ENCODE measurements around a stretch of chr11.

DNA sequence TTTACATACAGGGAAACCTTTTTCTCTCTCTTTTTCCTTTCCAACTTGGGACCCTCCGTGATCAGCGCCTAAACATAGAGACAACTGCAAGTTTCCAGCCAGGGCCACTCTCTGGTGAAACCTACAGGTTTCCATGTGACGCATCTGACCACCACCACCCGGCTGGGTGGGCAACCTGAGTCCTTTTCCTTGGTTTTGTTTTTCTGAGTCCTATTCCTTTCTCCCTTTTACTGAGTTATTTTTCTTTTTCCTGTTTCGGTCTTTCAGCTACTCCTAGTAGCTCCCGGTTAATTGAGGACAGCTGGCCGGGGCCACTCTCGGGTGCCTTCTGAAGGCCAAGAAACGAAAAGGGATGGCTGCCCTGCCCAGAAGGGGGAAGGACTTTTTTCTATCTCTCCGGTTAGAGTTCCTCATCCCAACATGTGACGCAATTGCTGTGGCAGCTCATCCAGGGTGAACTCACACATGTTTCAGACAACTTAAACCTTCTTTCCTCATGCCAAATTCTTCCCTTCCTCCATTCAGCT is 83.5 kb downstream of the PIWIL4 start:
- PRO-cap = no peak
- RAMPAGE, long total RNA, 4 experiments = no peak in any of the 4 experiments

DNA sequence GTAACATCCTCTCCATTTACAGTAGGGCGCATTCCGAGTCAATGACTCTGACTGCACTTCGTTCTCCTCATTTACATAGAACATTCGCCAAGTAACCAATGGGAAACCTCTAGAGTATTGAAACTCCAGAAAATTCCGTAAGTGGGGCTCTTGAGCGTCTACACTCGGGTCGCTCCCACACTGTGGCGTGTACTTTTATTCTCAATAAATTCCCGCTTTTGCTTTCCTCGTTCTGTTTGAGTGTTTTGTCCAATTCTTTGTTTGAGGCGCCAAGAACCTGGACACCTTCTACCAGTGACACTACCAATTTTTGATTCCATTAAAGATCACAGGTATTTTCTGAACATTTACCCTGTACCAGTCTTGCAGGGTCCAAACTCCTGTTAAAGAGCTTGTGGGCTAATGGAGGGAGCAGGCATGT is 90.1 kb downstream of the PIWIL4 start:
- PRO-cap = no peak
- RAMPAGE, long total RNA, 4 experiments = no peak in any of the 4 experiments

- PRO-cap = no peak
- RAMPAGE, long total RNA, 4 experiments = start-site peak on the plus strand in 2 of 4 experiments, at chr11:94706398-94706496 at its widest, 19 to 56 reads per replicate
Observed at GRCh38 chr11:94706274-94706665, 61.9 kb upstream of the AMOTL1 start.

DNA sequence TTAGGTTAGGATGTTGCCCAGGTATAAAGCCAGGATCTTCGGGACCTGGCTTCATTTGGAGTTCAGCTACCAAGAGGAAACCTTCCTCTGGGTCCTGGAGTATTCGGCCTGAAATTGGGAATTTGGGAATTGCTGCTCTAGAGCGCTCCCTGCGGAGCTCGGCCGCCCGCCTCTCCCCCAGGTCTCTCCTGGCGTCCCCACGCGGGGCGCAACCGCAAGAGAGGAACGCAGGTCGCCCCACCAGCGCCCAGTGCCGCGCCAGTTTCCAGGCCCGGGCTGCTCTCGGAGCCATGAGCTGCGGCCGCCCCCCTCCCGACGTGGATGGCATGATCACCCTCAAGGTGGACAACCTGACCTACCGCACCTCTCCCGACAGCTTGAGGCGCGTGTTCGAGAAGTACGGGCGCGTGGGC is 12.2 kb downstream of the KDM4E start:
- PRO-cap = no peak
- RAMPAGE, long total RNA, 4 experiments = no peak in any of the 4 experiments

DNA sequence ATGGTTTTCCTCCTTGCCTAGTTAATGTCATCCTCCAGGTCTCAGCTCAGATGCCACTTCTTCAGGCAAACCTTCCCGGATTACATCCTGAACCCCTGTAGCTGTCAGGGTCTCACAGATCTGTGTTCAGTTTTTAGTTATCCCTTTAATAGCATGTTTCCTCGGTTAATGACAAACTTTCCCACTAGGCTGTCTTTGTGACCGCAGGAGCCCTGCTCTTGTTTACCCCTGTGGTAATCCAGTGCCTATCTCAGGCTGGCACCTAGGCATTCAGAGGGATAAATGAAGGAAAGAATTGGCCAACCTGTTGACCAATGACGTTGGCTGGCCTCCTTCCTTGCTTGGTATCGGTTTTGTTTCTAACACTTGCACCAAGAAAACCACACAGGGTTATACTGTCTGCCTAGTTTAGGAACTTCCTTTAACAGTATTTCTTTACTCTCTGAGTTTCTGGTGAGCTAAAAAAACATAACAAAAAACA is 760 bp upstream of the ENDOD1 start:
- PRO-cap = no peak
- RAMPAGE, long total RNA, 4 experiments = no peak in any of the 4 experiments

DNA sequence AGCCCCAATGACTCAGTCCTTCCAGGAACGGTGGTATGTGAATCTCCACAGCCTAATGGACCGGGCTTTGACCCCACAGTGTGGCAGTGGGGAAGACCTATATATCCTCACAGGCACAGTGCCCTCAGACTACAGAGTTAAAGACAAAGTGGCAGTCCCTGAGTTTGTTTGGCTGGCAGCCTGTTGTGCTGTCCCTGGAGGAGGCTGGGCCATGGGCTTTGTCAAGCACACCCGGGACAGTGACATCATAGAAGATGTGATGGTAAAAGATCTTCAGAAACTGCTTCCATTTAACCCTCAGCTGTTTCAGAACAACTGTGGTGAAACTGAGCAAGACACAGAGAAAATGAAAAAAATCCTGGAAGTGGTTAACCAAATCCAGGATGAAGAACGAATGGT is 38.9 kb downstream of the ENDOD1 start:
- PRO-cap = no peak
- RAMPAGE, long total RNA, 4 experiments = no peak in any of the 4 experiments

- PRO-cap = no peak
- RAMPAGE, long total RNA, 4 experiments = no peak in any of the 4 experiments
Observed at GRCh38 chr11:95338691-95339137, 107.7 kb upstream of the SESN3 start.

GRCh38 chr11:95512546-95512932 is 277.0 kb downstream of the FAM76B start:
- PRO-cap = no peak
- RAMPAGE, long total RNA, 4 experiments = no peak in any of the 4 experiments

DNA sequence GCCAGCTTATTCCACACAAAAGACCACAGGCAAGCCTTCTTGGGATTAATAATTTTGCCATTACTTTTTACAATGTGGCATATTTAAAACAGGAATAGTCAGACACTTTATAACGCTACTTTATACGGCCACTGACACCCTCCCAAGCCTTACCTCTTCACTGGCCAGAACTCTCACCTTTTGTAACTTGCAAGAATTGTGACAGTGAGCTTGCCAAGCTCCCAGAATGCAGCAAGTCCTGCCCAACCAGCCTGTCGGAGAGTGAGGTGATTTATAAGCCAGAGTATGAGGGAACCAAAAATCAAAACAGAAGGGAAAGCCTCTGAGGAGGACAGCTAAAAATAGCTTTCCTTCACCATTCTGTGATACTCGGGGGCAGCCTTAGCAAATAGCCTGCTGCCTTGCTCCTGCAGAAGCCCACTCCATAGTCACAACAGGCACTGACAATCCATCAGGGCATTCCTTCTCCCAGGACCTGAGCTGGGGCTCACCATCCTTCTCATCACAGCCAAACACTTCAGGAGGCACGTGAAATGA is 229.7 kb downstream of the FAM76B start:
- PRO-cap = no peak
- RAMPAGE, long total RNA, 4 experiments = no peak in any of the 4 experiments

GRCh38 chr11:95682353-95682692 is 107.3 kb downstream of the FAM76B start:
- PRO-cap = no peak
- RAMPAGE, long total RNA, 4 experiments = no peak in any of the 4 experiments

DNA sequence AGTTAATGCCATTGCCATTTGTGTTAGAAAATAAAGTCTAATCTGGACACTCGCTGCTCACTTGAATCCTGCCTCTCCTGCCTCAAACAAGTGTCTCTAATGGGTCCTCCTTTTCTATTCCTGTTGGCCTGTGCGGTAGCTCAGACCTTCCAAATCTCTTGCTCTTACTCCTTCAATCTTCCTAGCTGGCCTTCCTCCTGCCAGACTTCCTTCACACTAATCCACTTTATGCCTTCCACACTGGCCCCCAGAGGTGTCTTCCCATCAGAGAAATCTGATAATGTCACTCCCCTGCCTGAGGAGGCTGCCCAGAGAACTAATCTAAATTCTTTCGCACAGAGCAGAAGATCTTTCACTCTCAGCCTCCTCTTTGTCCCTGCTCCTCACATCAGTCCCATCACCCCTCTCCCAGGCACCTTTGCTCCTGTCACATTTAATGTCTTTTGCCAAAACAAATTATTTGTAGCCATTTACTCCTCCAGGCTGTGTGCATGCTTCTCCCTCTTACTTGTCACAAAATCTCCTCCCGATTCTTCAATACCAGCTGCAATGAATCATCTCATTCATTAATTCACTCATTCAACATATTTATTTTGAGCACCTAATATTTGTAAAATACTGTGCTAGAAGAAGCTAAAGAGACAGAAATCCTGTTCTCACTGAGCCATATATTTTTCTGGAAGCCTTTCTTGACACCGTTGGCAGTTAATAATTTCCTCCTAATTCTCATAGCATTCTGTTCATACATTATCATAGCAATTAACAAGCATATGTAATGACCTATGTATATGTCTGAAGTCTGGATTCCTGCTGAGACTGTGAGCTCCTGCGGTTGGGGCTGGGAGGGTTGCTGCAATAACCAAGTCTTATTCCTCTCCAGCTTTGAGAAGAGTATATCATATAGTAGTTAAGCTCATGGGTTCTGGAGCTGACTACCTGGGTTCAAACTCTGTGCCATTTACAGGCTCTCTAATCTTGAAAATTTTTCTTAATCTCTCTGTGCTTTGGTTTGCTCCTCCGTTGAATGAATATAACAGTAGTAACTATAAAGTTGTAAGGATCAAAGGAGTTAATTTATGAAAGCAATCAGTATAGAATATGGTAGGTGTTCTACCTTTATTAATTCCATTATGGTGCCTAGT is 175.5 kb downstream of the MAML2 start:
- PRO-cap = no peak
- RAMPAGE, long total RNA, 4 experiments = start-site peak on the minus strand in 1 of 4 experiments, centred at position 158 of the sequence, 18 reads per replicate

DNA sequence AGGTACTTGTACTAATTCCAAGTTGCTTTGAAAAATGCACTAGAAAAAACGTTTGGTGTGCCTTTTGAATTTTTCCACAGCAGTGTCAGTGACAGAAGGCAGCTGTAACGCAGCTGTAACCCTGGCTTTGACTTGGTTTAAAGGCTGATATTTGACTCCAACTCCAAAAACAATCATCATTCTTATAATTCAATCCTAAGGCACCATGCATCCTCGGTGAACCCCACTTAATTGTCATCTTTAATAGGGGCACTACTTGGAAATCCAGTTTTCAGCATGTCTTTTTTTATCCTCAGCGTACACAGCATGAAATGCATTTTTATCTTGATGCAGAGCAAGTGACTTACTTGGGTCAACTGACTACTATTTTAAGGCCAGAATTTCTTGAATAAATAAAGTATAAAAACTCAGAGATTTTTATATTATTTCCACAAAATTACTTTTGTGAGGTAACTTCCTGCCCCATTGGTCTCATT is 124.8 kb downstream of the MAML2 start:
- PRO-cap = no peak
- RAMPAGE, long total RNA, 4 experiments = no peak in any of the 4 experiments

DNA sequence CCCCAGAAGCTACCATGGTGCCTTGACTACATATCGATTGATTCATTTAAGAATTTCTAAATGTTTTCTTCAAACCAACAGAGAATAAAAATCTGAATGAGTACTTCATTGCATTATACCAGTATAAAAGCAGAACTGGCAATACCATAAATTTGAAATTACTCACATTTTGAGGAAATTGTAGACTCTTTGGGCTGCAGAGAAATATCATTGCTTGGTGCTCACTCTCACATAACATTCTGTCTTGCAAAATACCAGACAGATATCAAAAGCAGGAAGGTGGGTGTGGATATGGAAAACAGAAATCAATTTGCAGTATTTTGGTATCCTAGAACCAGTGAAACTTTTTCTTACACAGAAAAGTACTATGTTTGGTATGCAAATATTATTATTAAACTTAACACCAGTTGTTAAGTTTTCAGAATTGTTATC is 113.4 kb downstream of the MAML2 start:
- PRO-cap = no peak
- RAMPAGE, long total RNA, 4 experiments = no peak in any of the 4 experiments

DNA sequence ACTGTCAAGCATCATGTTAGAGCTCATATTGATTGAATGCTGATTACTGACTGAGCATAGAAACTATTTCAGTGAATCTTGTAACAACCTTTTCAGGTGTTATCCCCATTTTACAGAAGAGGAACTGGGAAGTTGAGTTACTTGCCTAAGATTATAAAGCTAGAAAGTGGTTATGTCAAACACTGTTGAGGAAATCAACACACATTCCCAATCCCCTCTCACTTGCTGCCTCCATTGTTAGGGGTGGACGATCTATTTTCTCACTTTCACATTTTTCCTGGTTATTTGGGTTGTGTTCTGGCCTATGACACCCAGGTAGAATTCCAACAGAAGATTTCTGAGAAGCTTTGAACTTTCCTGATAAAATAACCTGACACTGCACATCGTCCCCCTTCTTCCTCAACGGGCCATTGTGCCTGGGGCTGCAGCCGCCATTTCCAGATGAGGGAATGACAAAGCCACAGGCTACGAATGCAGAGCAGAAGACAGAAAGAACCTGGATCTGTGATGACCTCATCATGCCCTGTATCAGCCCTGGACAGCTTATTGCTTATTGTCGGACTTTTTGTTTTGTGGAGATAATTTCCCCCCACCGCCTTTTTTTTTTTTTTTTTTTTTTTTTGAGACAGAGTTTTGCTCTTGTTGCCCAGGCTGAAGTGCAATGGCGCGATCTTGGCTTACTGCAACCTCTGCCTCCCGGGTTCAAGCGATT is 87.6 kb downstream of the MAML2 start:
- PRO-cap = no peak
- RAMPAGE, long total RNA, 4 experiments = no peak in any of the 4 experiments

DNA sequence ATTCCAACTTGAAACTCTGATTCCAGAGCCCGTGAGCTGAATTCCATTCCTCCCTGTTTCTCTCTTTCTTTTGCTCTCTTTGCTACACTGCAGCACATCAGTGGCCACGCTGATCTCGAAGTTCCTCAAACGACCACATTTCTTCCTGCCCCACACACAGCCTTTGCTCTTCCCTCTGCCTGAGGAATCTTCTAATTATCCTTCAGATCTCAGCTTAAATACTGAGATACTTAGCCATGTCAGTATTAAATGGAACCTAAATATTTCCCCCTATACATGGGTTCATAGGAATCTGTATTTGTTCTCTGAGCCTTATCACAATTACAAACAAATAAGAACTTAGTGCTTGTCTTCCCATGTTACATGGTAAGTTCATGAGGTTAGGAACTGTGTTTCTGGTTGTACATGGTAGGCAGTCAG is 86.7 kb downstream of the MAML2 start:
- PRO-cap = no peak
- RAMPAGE, long total RNA, 4 experiments = no peak in any of the 4 experiments

GRCh38 chr11:96306875-96307352 is 36.1 kb downstream of the MAML2 start:
- PRO-cap = no peak
- RAMPAGE, long total RNA, 4 experiments = no peak in any of the 4 experiments

DNA sequence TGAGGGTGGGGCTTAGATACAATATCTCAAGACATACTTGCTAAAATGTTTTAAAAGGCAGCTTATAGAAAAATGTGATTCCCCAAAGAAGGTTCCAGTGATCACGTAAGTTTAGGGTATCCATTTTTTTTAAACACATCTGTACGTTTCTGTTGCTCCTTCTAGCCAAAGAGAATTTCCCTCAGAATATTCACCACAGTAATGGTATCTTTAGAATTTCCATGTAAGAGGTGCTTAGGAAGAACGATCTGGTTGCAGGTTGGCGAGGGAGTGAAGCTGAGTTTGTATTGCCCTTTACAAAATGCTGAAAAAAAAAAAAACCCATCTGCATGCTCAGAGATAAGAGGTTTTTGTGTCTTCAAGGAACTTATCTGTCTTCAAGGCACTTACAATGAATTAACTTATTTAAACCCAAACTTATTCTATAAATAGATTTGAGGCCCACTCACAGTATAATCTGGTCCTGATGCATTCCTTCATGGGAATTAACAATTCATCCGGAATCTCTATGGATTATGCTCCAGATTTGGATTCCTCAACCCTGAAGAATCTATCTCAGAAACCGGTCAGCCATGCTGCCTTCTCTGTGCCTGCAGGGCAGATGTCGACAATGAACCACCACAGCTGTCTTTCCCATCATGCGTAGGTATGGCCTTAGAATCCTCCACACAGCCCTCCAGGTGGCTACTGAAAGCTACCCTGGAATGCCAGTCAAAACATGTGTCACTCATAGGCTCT is 19.6 kb downstream of the MAML2 start:
- PRO-cap = no peak
- RAMPAGE, long total RNA, 4 experiments = no peak in any of the 4 experiments

DNA sequence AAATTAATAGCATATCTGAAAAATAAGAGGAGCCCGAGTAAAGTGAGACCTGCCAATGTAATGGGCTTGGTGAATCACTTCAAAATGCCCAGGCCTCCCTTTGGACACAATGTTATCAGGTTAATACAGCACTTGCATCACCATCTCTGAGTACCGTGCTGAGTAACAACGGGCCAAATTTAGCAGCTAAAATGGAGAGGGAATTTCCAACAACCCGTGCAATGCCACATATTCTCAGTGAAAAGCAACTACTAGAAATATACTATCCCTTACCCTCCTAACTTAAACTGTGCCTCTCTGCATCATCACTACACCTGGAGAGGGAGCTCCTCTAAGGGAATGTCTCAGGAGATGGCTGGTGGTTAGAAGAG is 4.2 kb downstream of the MAML2 start:
- PRO-cap = no peak
- RAMPAGE, long total RNA, 4 experiments = no peak in any of the 4 experiments

DNA sequence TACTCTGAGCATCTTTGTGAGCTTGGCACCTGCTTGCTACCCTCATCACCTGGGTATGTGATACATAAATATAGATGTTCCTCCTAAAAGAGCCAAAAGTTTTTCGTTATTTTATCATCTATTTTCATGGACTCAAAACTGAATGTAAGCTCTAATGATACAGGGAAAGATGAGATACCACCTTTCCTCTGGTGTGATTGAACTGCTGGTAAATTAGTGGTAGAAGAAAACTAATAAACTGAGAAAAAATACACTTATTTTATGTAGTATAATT is 517.0 kb downstream of the JRKL start:
- PRO-cap = no peak
- RAMPAGE, long total RNA, 4 experiments = no peak in any of the 4 experiments

DNA sequence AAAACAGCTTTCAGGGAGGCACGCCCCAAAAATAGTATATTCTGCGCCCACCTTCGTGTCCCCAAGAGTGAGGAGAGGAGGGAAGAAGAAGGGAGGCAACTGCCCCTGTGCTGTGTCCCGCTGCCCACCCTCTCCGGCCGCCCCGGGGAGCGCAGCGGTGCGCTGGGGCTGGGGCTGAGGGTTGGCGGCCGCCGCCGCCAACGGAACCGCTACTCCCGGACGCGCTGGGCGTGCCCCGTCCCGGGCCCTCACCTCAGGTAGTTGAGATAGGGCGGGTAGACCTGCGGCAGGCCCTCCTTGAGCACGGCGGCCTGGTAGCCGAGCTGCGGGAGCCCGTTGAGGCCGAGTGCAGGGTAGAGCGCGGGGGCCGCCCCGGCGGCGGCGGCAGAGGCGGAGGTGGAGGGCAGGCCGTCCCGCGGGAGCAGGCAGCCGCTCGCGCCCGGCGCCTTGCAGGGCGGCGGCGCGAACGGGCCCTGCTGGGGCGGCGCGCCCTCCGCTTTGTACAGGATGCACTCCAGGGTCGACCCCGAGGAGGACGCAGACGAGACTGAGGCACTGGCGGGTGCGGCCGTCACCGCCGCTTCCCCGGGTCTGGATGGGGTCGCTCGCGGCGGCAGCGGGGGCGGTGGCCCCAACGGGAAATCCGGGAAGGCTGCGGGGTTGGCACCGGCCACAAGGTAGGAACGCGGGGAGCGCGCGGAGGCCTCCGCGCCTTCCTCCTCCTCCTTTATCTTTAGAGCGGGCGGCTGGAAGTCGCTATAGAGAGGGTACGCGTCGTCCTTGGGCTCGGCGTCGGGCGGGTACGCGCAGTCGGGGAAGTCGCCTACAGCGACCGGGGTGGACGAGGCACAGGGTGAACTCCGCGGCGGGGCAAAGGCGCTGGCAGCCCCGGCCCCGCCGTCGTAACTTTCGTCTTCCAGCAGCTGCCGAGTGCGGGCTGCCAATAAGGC is 2.2 kb downstream of the PGR start:
- PRO-cap = unidirectional peak, plus-strand start at position 540 of the sequence
- RAMPAGE, long total RNA, 4 experiments = no peak in any of the 4 experiments